NCI-H460 (cell line): ENCODE measurements around the genes KRTAP5-7, XNDC1N and PHOX2A.

DNA sequence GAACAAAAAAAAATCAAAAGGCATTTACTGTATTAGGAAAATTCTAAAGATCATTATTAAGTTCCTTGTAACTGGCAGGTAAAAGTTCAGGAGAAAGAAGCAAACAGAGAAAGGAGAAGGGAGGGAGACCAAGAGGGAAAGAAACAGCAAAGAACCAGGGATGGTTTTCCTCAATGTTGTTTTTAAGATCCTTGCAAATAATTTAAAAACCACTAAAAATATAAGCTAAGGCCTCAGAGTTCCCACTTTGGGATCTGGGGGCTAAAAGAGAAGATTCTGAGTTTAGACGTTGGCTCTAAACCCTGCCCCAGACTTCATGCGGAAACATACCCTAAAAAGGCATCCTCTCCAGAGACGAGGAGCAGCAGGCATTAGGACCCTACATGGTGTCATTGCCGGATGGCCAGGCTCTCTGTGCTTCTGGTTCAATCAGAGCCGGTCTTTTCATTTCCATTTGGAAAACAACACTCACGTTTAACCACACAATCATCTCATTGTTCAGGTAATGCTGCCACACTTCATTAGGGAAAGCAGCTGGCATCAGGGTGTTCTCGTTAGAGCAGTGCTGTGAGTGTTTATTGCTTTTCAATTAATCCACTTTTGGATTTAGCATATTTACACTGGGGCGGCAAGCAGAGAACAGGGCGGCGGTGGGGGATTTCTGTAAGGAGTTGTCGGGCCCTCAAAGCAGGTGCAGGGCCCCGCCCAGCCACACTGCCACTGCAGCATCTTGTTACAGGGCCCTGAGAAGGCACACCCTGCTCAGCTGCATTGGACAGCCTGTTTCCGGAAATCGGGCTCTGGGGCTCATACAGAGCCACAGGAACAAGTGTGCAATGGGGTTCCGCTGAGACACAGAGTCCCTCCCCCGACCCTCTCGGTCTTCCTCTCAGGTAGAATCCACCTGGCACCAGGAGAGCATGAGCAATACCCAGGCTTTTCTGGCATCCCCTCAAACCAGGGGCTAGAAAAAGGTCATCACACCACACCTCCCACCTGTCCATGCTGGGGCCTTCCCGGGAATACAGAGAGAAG, 338.6 kb downstream of the SHANK2 start:
RAMPAGE:
- cytosol, long total RNA, result no peak
- long total RNA, result no peak
- nucleus, long total RNA, result no peak

DNA sequence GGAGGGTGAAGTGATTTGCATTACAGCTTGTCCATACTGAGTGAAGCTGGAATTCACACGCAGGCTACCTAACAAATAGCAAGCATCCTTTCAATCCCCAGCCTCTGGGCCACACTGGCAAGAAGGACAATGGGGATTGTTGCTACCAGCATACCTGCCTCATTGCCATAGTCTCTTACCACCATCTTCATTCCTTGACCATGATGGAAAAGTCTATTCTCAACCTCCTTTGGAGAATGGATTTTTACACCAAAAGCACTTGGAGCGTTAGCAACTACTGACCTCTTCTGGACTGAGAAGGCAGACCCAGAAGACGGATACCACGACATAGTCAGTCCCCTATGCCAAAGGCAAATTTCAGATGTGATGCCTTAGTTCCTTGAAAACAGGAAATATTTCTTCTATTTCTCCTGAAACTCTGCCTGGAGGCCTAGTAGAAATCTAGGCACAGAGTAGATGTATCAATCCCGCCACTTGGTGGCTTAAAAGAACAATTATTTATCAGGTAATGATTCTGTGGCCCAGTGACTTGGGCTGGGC, 75.5 kb downstream of the DHCR7 start:
RAMPAGE:
- cytosol, long total RNA, result no peak
- long total RNA, result no peak
- nucleus, long total RNA, result no peak

RAMPAGE:
- cytosol, long total RNA, result no peak
- long total RNA, result no peak
- nucleus, long total RNA, result no peak
Measured at GRCh38 chr11:71526929-71527450, at the start of gene KRTAP5-7. Gene KRTAP5-7, plus strand, starts transcription at chr11:71527267.

GRCh38 chr11:71530378-71531436, 3.6 kb downstream of the KRTAP5-7 start:
RAMPAGE:
- cytosol, long total RNA, result no peak
- long total RNA, result no peak
- nucleus, long total RNA, result no peak

RAMPAGE:
- cytosol, long total RNA, result no peak
- long total RNA, result no peak
- nucleus, long total RNA, result no peak
Measured at GRCh38 chr11:71656419-71656821, 73.7 kb upstream of the KRTAP5-11 start.

GRCh38 chr11:71786361-71786931, 46.6 kb upstream of the DEFB108B start:
RAMPAGE:
- cytosol, long total RNA, result no peak
- long total RNA, result no peak
- nucleus, long total RNA, result no peak

DNA sequence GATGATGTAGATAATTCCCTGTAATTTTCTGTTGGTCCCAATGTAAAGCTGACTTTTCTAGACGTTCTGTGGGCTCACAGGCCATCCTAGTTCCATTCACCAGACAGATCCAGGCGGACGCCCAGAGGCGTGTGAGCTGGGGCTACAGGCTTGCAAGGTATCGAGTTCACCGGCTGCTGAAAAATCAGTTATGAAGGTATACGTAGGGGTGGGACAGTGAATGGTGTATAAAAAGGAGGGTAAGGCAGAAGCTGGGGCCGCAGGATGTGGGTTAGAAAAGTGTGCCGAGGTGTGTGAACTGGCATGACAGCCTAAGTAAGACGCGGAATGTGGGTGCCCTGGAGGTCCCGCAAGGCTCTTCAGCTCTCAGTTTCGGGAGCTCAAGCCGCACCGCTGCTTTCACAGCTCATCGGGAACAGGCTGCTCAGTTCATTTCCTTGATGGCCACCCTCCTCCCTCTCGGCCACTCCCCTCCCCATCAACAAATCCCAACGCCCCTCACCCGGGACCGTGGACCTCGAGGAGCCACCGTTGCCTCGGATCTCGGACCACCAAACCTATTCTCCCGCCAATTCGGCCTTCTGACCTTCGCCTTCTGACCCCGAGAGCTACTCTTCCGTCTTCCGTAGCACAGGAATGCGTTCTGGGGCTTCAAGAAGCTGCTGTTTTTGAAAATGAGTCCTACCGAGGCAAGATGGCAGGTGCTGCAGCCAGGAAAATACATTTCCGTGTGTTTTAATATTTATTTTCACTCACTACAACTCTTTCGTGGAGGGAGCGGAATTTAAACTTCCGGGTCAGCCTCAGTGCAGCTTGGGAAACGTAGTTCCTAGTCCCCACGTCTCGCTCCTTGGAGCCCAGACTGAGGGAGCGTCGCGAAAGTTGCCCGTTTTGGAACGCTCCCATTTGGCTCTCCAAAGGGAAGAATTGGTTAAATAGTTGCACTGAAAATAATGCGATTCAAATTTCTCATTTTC, at the start of gene XNDC1N:
TSS of gene XNDC1N (minus strand) at position 732 of the 977 bp plus-strand sequence.
RAMPAGE:
- cytosol, long total RNA, result no peak
- long total RNA, result no peak
- nucleus, long total RNA, result start-site peak on the minus strand centred at position 570 of the sequence, 65 bp wide, 194 and 39 reads in 2 replicates

DNA sequence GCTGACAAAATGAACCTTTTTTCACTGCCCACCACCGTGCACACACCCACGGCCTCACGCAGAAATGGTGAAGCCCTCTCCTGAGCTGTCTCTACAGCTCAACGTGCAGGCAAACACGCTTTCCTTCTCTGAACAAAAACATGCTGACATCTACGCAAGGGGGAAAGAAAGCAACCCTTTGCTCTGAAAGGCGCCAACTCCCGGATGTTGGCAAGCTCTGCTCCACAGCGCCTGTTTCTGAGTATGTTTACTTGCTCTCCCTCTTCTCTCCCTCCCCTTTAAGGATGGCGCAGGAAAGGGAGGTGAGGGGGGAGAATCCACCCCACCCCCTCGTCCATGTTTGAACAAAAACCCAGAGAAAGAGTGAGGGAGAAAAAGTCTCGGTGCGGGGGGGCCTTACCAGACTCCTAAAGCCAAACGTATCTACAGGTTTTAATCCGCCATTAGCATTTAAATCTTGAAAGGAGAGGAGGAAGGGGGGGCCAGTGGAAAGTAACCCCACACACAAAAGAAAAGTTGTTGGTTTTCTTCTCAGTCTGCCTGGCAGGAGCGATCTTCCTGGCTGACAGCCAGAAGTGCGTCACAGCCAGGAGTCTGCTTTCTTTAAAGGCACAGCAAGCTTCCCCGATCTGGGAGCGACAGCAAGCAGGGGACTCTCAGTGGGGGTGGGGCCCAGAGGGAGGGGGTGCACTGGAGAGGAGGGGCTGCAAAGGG, 39.6 kb downstream of the NUMA1 start:
RAMPAGE:
- cytosol, long total RNA, result no peak
- long total RNA, result no peak
- nucleus, long total RNA, result no peak

DNA sequence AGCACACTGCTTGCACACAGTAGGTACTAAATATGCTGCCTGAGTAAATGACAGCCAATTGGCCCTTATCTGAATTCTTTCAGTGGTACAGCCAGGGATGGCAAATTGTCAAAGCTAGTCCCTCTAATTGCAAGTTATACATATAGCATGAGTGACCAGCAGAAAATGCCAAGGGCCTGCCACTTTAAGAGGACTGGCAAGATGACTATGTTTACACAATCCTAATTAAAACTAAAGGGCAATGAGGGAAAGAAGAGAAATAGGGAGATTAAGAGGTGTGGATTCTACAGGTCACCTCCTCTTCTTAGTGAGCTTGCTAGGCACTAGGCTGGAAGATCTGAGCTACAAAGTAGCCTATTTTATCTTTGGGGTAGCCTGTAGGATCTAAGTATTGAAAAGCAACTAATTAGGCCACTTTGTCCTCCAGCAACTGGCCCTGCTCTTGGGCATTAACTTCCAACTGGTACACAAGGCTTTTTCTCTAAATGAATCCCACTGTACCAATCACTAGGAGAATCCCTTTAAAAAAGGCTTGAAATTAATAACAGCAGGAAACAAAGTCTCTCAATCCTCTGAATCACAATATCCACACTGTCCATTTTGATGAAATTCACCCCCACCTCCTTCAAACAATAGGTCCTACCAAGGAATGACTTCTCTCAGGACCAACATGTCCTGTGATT, 13.4 kb downstream of the NUMA1 start:
RAMPAGE:
- cytosol, long total RNA, result no peak
- long total RNA, result no peak
- nucleus, long total RNA, result no peak

DNA sequence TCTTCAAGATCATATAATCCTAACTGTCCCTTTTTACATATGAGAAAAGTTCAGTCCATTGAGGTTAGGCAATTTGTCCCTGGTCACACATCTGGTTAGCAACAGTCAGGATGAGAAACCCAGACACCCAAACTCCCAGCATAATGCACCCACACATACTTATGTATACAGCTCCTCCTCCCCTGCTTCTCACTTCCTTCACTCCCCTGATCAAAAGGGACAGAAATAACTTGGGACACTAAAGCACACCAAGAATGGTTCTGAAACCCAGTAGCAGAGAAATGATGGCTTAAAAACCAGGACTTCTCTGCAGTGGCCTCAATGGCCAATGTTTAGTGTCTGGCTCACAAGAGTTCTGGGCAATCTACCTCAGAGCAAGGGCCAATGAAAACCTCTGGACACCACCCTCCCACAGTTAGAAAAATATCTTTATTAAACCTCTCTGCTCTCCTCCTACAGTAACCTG, 11.1 kb downstream of the NUMA1 start:
RAMPAGE:
- cytosol, long total RNA, result no peak
- long total RNA, result no peak
- nucleus, long total RNA, result no peak

DNA sequence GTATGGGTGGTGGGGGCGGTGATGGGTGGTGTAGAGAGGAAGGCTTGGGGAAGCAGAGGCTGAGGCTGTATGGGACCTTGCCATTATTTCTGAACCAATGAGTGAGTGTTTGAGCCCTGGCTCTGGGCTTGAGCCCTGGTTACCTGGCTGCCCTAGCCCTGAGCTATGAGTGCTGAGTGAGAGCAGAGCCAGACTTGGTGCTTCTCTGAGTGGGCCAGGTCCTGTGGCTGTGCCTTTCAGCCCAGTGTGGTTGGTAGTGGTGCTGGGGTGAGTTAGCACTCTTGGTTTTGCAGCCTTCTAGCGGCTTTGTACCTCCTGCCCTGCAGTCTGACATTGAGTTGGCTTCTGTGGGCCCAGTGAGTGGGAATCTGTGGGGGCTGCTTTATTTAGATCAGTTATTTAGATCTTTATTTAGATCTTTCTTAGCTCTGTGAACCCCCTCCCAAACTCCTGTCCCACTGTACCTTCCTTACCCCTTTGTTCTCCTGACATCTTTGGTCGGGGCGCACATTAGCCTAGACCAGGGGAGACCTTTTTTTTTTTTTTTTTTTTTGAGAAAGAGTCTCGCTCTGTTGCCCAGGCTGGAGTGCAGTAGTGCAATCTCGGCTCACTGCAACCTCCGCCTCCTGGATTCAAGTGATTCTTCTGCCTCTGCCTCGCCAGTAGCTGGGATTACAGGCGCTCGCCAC, 1.2 kb downstream of the INPPL1 start:
RAMPAGE:
- cytosol, long total RNA, result no peak
- long total RNA, result no peak
- nucleus, long total RNA, result no peak

GRCh38 chr11:72238346-72239378, 5.3 kb downstream of the PHOX2A start:
RAMPAGE:
- cytosol, long total RNA, result no peak
- long total RNA, result no peak
- nucleus, long total RNA, result no peak

RAMPAGE:
- cytosol, long total RNA, result no peak
- long total RNA, result no peak
- nucleus, long total RNA, result no peak
Measured at GRCh38 chr11:72244077-72244946, at the start of gene PHOX2A. Gene PHOX2A, minus strand, starts transcription at chr11:72244176.

DNA sequence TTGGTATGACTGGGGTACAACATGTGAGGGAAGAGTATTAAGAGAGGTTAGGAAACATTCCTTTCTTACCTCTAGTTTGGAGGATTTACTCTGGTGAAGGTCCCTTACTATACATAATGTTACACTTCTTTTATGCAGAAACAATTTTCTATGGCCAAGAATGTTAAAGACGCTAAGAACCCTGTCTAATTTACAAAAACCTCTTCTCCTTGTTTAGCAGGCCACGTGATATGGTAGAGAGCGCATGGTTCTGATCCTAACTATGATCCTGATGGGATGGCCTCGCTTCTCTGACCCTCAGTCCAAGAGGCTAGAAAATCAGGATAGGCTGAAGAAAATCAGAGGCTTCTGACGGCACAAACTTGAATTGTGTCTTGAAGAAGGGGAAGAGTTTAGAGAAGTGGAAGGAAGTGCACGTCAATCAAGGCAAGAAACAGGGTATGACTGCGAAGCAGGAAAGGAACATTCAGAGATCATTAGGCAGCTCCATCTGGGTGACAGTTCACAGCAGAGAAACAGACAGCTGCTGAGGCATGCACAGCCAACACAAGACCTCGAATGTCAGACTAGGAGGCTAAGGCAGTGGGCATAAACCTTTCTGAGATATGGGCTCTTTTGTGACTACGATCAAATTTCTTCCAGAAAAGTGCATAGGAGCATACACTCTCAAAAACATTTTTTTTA, 29.4 kb downstream of the CLPB start:
RAMPAGE:
- cytosol, long total RNA, result no peak
- long total RNA, result no peak
- nucleus, long total RNA, result no peak

GRCh38 chr11:72411511-72412165, 22.7 kb downstream of the CLPB start:
RAMPAGE:
- cytosol, long total RNA, result no peak
- long total RNA, result no peak
- nucleus, long total RNA, result no peak

DNA sequence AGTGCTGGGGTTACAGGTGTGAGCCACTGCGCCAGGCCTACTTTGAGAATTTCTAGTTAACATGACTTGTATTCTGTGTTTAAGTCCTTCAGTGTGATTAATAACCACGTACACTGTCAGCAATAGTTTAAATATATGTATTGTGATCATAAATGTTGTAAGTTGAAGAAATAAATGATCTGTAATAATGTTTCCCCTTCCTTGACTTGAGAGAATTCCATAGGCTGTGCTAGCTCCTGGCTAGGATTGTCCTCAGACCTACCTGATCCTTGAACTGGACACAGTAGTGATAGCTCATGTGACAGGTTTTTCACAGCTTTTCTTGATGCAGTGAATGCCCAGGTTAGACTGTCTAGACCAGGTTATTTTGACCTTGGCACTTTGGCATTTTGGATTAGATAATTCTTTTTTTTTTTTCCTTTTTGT, 47.2 kb upstream of the CLPB start:
RAMPAGE:
- cytosol, long total RNA, result no peak
- long total RNA, result no peak
- nucleus, long total RNA, result no peak

DNA sequence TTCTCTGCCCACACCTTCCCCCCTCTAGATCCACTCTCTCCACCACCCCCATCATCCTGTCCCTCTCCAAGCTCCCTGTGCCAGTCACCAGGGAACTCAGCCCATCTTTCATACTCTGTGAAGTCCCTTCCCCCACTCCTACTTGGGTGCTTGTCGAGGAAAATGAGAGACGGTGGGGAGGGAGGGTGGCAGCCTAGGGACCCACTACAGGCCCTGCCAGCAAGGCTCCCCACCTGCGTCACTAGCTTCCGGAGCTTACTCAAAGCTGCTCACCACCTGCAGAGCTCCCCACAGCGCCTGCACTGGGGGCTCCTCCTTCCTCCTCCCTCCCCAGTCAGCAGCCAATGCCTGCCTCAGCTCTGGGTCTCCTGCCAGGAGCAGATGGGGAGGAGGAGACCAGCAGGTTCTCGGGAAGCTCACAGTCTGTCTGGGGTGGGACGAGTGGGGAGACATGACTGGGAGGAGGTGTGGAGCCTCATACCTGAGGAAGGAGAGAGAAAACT, 82.2 kb downstream of the PDE2A start:
RAMPAGE:
- cytosol, long total RNA, result no peak
- long total RNA, result no peak
- nucleus, long total RNA, result no peak

RAMPAGE:
- cytosol, long total RNA, result no peak
- long total RNA, result no peak
- nucleus, long total RNA, result no peak
Measured at GRCh38 chr11:72598363-72598791, 75.8 kb downstream of the PDE2A start.

DNA sequence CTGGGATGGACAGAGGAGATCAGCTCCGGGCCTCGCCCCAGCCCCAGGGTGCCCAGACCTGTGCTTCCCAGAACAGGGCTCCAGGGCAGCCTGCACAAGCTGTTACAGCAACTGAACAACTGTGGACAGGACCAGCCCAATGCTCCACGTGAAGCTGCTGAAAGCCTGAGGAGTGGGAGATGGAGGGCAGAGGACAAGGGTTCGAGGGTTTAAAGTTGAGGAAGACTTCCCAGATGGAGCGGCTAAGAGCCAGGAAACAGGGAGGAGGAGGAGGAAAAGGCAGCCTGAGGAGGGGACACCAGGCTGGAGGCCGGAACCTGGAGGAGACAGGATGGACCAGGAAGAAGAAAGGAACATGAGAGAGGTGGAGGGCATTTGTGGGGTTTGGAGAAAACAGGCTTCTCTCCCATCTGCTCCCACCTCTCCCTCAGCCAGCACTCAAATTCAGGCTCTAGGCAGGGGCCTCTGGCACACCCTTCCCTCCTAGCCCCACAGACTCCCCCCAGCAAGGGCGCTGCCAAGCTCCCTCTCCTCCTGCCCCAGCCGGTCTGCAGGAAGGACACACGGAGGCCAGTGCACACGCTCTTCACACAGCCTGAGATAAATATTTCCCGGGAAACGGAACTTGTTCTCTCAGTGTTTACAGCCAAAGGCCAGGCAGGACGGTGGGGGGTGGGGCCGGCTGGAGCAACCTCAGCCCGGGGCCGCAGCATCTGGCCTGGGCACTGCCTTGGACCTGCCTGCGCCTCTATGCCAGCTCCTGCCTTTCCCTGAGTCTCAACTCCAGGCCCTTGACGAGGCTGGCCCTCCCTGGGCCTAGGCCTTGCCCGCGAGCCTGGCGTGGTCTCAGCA, 48.7 kb downstream of the PDE2A start:
RAMPAGE:
- cytosol, long total RNA, result no peak
- long total RNA, result no peak
- nucleus, long total RNA, result no peak

DNA sequence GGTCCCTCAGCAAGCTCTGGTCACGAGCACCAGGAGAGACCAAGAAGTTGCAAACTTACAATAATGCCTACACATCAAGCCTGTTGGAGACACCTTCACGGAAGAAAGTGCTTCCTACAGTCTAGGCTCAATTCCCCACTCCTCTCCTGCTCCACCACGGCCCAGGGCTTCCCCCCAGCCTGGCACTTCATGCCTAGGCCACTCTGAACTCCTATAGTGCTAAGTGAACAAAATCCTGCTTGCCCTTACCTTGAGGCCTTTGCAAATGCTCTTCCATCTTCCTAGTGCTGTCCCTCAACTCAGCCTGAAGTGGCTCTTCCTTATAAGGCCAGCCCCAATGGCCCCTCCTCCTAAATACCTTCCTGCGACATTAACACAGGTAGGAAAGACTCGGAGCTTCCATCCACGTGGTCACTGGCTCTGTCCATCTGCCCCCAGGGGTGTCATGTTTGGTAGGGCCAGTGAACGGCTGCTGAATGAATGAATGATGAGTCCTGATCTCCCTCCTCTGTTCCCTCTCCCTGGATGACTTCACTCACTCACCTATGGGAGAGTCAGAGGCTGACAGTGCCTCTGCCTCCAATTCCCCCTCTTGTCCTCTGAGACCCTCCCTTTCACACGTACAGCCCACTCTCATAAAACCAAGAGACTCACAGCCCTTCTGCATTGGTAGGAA, 4.2 kb downstream of the PDE2A start:
RAMPAGE:
- cytosol, long total RNA, result no peak
- long total RNA, result no peak
- nucleus, long total RNA, result no peak